Temporal lobe (tissue), 2 donors: ENCODE measurements around a stretch of chr1.

- RAMPAGE, long total RNA, result no peak
Measured at GRCh38 chr1:94001963-94002405, 92.8 kb upstream of the GCLM start.

DNA sequence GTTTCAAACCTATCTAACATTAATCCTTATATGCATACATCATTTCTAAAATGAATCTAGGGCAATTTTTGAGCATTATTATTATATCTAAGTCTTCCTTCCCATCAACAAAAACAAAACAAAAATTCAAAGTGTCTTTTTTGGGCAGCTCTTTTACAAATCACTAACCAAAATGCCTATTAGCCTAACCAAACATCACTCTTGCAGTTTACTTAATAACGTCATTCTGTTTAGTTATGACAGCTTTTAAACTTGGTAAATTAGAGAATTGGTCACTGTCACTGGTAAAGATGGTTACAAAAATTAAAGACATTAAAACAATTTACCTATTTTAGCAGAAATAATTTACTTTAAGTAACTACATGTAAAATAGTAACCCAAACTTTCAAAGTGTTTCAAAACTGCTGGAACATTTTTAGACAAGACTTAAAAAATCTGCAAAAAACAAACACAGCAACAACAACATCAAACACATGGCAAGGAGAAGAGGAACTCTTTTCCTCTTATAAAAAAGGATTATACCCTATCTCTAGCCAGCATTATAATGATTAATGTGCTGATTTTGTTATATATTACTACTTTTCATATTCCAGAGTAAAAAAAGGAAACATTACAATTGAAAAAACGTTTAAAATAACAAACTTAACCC, 2.7 kb downstream of the ARHGAP29 start:
- RAMPAGE, long total RNA, result no peak

DNA sequence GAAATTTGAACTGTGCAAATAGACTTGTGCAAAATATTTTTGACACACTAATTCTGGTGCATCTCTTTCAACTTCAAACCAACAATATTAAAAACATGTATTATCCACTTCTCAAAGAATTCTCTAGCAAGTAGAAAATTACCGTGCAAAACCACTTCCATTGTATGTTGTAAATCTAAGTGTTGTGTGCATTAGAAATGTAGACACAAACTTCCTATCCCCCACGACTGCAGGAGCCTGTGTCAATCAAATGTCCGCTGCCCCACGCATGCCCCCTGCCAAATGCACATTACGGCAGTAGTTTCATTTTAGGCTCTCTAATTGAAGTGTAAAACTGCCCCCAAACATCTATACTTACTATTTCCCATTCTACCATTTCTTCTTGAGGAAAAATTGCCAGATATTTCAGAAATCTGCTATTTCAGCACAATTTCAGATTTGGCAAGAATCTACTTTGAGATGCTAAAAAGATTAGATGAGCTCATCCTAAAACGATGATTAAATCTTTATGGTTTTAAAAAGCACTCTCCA, 1.7 kb downstream of the ARHGAP29 start:
- RAMPAGE, long total RNA, result no peak

- RAMPAGE, long total RNA, result no peak
Measured at GRCh38 chr1:94332899-94333582, 85.1 kb upstream of the ABCD3 start.

- RAMPAGE, long total RNA, result no peak
Measured at GRCh38 chr1:94425604-94426438, 7.6 kb downstream of the ABCD3 start.

- RAMPAGE, long total RNA, result no peak
Measured at GRCh38 chr1:94539600-94540126, 1.9 kb downstream of the F3 start.

DNA sequence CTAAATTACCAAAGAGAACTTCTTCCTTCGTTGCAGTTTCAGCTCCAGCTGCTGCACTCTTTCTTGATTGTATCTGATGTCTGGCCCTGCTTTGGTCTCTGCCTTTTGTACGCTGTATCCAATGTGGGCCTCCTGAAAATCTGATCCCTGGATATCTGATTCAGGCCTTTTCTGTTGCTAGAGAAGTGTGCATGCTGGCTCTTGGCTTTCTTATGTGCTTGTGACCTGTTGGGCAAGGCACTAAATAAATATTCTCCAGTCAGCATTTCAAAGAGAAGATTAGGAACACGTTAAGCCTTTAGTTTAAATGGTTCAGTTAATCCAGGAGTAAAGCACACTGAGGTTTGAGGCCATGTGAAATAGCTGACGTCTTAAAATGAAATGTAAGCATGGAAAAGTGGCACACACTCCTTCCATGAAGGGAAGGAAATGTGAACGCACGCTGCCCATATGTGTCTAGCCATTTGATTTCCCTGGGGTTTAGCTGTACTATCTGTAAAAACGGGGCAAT, 9.3 kb upstream of the F3 start:
- RAMPAGE, long total RNA, result no peak

- RAMPAGE, long total RNA, result no peak
Measured at GRCh38 chr1:94608021-94608796, 66.7 kb upstream of the F3 start.

DNA sequence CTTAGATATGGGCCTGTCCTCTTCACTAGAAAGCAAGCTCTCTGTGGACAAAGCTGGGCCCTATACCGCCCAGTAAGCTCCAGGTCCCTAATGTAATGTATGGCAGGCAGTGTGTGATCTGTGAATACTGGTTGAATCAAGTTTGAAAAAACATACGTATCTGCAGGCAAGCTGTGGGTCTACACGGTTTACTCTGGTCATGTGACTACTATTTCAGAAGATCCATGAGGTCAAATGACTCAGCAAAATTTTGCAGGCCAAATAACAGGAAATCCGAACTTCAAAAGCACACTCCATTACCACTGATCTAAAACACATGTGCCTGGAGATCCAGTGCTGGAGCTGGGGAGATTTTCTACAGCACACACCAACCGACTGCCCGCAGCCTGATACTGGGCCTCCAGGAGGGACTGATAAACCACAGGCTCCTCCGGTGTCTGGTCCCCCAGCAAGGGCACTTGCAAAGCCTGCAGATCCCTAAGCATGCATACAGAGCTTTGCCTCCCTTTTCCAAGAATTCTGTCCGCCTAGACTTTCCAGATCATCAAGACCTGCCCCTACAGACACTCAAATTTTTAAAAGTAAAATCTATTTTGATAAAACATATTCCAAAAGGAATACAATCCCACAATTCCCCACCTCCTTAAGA, 64.4 kb upstream of the SLC44A3 start:
- RAMPAGE, long total RNA, result no peak

- RAMPAGE, long total RNA, result no peak
Measured at GRCh38 chr1:94866125-94867011, 46.2 kb downstream of the SLC44A3 start.

GRCh38 chr1:94908137-94908679, 18.7 kb downstream of the CNN3 start:
- RAMPAGE, long total RNA, result no peak

- RAMPAGE, long total RNA, result no peak
Measured at GRCh38 chr1:94961597-94961993, 34.7 kb upstream of the CNN3 start.

DNA sequence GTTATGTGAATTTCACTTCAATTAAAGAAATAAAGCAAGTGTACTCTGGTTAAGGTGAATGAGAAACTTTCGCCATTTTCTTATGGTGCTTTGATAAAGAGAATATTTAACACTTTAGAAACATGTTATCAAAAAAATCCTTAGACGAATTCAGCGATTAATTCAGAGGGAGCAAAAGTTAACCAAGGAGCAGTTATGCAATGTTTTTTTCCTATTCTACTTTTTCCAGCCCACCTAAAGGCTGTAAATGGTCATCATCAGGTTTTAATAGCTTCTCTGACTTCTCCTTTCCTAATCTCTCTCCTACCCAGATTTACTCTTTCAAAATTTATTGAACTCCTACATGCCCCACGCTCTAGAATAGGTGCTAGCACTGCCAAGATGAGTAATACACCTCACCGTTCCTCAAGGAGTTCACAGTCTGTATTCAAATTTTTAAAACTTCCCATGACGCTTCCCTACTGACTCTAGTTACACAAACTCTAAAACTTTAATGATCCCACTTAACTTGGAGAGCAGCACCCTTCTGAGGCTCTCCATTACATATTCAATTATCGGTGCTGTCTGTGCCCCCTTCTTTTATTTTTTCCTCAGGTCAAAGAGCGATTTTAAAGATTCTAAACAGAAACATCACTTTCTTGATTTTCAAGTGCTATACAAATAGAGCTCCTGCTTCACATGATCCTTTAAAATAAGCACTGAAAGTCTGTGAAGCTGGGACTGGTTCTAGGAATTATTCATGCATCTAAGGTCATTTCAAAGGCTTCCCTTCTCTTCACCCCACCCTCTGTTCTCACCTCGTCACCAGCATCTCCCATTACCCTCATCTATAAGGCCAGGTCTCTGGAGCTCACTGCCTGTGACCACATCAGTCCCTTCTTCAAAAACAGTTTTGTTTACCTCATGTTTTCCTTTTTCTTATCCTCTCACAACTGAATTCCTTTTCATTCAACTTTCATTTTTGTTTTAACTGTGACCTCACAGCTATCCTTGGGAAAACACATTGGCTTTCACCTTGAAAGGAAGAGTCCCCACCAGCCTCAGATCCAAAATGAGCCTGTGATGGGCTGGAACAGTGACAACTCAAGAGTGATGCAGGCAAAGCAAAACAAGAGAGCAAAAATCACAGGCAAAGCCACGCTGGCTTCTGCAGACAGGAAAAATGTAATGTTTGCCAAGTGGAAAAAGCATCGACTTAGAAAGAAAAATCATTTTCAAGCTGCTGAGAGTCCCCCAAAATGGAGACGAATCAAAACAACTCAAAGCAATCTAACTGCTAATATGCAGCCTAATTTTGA, 51.4 kb downstream of the ALG14 start:
- RAMPAGE, long total RNA, result no peak

DNA sequence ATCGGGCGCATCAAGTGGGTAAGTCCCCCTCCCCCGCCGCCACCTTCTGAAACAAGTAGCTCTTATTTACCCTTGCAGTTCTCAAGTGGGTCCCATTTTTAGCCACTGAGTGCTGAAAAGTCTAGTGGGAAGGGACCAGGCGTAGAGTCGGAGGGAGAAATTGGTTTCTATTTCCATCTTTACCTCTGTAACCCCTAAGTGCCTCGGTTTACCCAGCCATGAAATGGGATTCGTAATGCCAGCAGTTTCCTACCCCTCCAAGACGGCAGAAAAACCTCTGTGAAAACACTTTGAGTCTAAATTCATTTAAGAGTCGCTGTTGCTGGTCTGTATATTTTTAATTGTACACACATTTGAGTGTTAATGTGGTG, 904 bp downstream of the TLCD4 start:
- RAMPAGE, long total RNA, result no peak

DNA sequence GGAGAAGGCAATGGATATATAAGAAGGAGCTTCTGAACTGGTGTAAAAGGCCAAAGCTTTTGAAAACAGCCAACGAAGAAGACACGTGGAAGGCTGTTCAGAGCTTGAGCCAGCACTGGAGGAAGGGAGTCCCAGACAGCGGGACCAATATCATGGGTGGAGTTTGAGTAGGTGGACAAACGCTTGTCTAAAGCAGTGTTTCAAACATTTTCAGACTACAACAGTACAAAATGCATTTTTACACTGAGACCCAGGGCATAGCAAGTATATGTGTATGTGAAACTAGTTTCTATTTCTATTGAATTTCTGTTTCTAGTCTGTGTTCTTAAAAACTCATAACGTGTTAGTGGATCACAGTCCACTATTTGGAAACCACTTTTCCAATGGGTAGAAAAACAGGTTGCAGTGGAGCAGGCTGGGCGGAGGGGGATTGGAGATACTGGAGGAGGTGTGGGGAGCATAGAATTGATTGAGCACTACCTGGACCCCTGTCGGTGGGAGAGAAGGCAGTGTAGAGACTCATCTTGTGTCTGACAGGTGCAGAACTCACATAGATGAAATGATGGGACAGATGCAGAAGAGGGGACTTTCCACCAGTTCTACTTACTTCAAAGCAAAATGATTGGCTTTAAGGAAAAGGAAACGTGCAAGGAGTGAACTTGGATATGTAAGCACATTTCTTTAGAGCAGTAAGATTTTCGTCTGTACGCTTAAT, 3.5 kb downstream of the TLCD4 start:
- RAMPAGE, long total RNA, result no peak

DNA sequence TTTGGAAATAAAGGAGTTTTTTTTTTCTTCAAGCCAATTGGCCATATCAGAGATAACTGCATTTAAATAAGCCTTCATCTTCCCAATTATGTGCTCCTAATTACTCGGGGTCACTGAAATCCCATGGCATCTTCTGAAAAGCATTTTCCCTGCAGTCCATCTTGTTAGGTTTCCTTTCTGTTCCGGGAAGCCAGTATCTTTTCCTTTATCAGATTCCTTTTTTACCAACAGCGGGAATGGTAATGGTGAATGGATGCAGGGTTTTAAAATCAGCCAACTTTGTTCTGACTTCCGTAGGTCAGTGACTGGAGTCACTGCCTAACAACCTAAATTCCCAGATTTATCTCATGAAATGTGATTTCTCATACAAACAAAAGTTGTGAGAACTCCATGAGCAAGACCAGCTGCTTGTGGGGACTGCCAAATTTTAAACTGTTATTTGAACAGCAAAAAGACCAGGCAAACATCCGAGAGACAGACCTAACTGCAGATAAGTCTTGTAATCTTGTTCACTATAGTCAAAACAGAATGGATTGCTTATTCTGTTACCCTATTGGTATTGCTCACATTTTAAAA, 1.3 kb upstream of the RWDD3 start:
- RAMPAGE, long total RNA, result no peak

DNA sequence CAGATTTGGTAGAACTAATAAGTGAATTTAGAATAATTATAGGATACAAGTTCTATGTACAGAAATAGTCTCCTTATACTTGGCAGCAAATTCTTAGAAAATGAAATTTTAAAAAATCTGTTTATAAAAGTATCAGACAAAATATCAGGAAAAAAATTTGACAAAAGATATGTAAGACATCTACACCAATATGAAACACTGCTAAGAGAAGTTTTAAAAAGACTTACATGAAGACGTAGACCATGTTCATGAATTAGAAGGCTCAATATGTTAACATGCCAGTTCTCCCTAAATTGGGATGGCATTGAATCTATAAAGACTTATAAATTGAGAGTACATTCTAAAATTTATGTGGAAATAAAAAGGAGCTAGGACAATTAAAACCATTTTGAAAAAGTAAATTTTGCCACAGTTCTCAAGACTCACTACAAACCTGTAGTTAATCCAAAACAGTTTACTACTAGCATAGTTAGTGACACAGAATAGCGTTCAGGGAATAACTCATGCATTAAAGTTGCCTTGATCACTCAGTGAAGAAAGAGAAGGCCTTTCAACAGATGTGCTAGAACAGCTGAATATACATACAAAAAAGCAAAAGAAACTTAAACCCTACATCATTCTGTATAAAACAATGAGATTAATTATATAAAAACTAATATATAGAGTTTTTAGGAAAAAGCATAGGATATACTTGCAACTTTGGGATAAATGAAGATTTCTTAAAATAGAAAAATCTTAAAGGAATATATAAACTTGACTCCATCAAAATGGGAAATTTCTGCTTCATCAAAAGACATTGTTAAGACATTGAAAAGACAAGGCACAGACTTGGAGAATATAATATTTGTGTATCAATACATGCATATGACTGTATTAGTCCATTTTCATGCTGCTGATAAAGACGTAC, 37.6 kb downstream of the PTBP2 start:
- RAMPAGE, long total RNA, result no peak

- RAMPAGE, long total RNA, result no peak
Measured at GRCh38 chr1:97130543-97131047, 409.0 kb downstream of the PTBP2 start.

DNA sequence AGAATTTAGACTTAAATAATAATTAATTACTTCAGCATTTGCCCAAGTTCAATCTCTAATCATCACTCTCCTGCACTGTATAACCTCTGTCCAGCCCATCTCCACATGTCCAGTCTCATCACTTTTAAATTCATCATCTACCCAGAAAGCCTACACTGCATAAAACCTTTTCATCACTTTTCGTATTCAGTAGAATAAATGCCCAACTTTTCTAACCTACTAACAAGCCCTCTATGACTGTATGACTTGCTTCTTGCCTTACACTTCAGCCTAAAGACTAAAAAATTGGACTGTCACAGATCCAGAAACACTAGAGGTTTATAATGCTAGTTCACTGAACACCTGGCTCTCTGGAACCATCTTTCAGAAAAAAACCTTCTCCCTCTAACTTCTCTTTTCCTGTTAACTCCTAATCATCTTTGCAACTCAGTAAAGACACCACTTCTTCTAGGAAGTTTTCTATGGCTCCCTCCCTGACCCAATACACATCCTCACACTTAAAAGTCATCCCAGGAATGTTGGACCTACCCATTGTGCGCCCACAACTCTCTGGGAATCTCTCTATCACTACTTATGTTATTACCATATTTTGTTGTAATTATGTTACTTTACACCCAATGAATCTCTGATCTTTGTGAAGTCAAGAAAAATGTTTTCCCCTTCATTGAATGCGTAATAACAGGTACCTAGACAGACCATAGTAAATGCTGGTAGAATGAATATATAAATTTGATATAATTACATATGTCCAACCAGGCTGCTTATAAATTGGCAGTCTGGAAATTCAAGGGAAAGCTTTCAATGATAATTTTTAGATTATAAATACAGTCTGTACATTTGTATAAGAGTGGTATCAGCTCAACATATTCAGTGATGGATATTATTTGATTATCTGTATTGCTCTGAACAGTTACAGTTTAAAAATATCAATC, 262.0 kb downstream of the DPYD start:
- RAMPAGE, long total RNA, result no peak

- RAMPAGE, long total RNA, result no peak
Measured at GRCh38 chr1:97883068-97883480, 37.8 kb downstream of the DPYD start.